Iris pigment epithelial cell (primary cell): ENCODE measurements around a stretch of chr18.

DNA sequence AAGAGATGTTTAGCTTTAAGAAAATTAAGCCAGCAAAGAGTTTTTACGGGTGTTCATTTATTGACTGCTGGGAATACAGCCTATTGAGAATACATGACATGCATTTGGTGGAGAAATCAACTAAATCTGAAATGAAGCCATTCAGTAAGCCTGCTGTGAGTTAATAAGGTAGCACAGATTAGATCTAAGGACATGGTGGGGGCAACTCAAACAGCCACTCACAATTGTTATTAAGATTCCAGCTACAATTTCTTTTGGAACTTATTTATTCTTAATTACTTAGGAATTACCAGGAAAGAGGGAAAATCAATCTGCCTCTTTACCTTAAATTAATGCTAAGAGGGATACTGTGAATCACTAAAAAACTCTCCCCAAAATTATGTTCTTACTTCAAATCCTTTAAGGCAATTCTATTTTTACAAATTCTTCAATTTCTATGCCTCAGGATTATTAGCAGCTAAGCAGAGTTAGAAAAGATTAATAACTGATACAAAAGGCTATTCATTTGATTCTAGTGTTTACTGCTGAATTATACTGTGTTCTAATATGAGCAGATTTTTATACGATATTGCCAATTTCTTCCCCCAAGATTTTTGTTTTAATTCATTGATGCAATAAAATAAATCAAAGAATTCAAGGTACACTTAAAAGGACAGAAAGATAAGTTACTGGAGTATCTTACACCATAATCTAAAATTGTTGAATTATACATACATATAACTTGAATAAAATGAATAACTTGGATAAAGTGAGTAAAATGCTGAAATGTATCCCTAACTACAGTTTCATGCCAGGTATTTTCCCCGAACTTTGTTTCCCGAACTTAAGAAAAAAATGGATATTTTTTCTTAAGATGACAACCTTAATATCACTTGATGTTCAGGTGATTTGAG is 14.4 kb upstream of the FECH start:
- RRBS: no CpG with 5 or more reads among the region's 4 CpGs

DNA sequence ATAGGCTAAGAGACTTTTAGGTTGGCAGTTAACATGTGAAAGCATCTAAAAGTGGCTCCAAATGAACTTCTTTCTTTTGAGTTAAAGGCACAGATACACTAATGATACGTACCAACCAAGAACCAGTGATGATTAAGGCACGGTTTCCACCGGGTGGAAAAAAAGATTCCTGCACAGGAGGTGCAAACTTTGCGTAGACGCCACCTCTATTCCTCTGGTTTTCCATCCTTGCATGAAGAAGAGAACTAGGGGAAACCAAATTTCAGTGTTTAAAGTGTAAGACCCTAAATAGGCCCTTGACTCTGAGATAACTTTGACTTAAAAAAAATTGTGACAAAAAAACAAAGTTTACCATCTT is 40.7 kb upstream of the NARS1 start:
- RRBS: no CpG with 5 or more reads among the region's 5 CpGs

GRCh38 chr18:57693780-57694787 is 72.4 kb upstream of the NARS1 start:
- RRBS: no CpG with 5 or more reads among the region's 9 CpGs

DNA sequence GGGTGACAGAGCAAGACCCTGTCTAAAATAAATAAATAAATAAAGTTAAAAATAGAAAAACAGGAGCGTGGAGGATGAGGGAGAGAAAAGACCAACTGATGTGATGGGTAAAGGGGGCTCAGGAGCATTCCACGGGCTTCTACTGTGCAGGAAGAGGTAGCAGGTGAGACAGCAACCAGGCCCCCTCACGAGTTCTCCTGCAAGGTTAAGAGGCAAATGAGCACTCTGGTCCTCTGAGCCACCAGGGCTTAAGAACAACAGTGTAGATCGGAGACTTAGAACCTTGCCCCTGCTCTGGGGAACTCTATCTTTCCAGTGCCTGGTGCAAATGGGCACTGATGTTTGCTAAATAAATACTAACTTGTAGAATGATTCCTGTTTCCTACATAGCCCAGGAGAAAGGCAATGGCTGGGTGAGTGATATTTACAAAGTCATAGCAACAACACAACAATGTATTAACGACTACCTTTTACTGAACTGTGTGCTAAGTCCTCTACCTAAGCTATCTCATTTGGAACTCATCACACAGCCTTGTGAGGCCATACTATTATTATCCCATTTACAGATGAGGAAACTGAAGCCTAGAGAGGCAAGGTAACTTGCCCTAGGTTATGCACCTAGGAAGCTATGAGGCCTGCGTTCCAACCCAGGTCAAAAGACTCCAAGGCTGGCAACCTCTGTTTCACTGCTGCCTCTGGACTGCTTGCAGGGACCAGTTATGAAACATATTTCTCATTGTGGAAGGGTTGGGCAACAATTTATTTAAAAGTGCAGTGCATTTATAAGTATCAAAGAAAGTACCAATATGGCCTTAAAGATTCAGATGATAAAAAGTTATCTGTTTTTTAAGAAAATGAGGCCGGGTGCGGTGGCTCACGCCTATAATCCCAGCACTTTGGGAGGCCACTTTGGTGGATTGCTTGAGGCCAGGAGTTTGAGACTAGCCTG is 4.3 kb downstream of the ATP8B1 start:
- RRBS: no CpG with 5 or more reads among the region's 9 CpGs

GRCh38 chr18:57806739-57807332 is 3.7 kb upstream of the ATP8B1 start:
- RRBS: no CpG with 5 or more reads among the region's 3 CpGs

GRCh38 chr18:57915896-57916507 is 112.9 kb upstream of the ATP8B1 start:
- RRBS: no CpG with 5 or more reads among the region's 3 CpGs

- RRBS: 3% methylated on average over 25 of the region's 43 CpGs
Measured at GRCh38 chr18:58043832-58044183, 218 bp upstream of the NEDD4L start.

DNA sequence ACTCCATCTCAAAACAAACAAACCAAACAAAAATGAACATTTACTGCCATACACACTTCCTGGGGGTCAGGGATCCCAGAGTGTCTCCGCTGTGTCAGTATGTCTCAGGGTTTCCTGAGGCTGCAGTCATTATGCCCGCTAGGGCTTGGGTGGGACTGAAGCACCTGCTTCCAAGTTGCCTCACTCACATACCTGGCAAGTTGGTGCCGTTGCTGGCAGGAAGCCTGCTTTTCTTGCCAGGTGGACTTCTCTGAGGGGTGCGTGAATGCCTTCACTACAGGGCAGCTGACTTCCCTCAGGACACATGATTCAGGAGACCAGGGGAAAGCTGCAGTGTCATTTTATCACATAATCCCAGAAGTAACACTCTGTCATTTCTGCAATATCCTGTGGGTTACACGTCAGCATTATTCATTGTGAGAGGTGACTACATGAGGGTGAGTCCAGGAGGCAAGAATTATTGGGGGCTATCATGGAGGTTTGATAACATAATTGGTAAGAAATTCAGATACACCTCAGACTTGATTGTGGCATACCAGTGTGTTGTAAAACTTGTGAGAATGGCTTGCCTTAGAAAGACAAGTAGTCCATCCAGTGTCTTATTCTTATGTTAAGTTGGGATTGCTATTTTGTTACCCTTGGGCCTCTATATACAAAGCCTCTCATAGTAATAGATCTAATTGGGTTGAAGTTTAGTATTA is 44.0 kb downstream of the NEDD4L start:
- RRBS: no CpG with 5 or more reads among the region's 5 CpGs

DNA sequence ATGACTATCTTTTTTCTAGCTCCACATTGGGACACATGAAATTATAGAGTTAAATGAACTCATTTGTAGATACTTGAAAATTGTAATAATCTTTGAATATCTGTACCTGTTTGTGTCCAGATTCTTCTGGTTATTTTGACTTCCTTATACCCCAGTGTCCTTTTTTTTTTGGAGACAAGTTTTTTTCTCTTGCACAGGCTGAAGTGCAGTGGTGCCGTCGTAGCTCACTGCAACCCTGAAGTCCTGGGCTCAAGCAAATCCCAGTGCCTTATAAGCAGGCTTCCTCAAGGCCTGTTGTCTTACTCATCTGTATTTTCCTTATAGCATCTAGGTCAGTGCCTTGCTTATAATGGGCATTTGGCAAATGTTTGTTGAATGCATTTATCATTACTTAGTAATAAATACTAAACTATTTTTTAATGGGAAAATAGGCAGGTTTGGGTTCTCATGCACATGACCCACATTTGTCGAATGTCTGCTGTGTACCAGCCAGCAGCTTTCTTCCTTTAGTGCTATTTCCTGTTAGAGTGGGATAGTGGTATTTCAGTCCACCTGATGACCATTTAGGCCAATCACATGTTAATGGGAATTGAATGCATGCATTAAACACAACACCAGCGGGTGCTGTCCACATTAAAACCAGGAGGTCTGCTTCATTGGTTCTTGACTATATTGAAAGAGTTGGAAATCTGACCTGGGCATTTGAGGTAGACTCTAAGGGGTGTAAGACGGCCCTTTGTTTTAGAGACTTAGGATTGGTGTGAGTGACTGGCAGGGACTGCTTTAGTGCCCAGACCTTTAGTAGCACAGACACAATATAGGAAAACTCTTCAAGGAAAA is 55.2 kb downstream of the NEDD4L start:
- RRBS: no CpG with 5 or more reads among the region's 5 CpGs

DNA sequence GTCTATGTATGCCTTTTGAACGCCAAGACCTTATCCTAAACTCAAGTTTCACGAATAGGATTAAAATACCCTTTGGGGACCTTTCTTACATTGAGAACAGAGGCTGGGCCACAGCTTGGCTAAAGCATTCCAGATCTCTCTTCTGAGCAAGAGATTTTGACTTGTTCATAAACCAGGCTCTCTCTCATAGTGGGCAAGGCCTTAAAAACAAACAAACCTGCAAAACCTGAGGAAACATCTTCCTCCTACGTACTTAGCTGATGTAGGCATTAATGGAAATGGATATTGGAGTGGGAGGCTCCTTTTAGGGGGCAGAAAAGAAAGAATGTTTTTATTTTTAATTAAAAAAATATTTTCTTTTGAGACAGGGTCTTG is 56.4 kb downstream of the NEDD4L start:
- RRBS: no CpG with 5 or more reads among the region's 3 CpGs

GRCh38 chr18:58101080-58101752 is 57.2 kb downstream of the NEDD4L start:
- RRBS: no CpG with 5 or more reads among the region's 12 CpGs

DNA sequence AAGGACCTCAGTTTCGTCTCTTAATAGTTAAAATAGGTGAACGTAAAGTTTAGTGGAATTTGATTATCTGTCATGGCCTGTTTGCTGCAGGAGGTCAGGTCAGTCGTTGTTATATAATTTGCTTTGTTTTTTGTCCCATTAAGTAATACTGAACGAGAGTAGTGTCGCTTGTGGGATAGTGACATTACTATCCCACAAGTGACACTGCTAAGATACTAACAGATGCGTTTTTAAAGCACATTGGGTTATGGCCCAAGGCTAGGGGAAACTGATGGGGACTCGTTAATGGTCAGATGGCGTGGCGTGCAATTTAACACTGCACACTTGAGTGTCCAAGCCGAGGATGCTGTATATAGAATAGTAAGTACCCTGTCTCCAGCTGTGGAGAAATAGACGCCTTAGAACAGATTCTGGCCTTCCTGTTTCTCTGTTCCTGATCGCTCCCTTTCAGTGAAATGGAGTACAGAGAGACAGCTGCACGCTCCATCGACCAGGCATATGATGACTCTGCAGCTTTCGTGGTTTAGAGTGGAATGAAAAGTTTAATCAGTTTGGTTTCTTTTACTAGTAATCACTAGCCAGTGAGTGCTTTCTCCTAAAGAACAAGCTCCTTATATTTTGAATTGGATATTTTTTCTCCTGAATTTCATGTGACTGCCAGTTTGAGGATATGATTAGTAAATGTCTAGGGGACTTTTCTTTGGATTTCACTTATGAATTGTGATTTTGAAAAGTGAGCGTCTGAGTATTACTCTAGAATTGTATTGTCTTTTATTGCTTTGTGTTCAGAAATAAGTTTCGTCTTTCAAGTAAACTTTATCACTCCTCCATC is 213.4 kb downstream of the NEDD4L start:
- RRBS: no CpG with 5 or more reads among the region's 17 CpGs

DNA sequence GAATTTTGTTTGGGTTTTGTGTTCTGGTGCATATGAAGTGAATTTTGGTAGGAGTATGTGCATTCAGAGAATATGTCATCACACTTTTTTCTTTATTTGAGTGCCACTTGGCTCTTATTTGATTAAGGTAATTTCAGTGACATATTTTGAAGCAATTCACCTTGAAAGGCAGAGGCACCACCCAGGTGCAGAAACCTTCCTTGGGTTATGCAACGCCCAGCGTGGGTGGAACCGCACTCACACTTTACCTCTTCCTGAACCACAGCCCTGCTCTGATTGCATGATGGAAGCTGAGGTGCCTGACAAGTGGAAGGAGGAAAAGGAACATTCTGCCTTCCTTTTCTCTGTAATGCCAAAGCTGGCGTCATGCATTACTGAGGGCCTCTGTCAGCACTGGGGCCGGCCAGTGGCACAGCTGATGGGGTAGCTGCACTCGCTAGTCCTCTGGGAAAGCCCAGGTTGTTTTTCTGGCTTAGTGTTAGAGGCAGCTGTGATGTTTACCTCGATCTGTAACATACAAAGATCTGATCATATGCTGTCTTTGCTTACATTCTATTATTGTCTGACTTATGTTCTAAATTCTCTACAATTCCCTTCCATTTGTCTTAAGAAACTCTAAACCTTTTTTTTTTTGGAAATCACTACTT is 266.5 kb downstream of the NEDD4L start:
- RRBS: no CpG with 5 or more reads among the region's 7 CpGs

DNA sequence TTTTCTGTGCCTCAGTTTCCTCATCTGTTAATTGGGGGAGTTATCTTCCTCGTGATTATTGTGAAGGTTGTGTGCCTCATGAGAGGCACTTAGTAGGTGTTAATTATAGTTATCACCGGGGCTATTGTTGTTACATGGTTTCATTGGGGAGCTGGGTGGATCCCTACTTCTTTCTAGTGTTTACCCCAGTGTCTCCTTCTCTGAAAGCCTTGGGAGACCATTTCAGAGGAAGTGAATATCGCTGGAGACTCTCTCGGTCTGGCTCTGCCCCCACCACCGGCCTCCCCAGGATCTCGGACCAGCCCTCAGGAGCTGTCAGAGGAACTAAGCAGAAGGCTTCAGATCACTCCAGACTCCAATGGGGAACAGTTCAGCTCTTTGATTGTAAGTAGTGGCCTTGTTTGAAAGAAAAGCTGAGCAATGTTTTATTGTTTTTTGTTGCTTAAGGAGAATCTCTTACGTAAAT is 286.5 kb downstream of the NEDD4L start:
- RRBS: no CpG with 5 or more reads among the region's 7 CpGs

DNA sequence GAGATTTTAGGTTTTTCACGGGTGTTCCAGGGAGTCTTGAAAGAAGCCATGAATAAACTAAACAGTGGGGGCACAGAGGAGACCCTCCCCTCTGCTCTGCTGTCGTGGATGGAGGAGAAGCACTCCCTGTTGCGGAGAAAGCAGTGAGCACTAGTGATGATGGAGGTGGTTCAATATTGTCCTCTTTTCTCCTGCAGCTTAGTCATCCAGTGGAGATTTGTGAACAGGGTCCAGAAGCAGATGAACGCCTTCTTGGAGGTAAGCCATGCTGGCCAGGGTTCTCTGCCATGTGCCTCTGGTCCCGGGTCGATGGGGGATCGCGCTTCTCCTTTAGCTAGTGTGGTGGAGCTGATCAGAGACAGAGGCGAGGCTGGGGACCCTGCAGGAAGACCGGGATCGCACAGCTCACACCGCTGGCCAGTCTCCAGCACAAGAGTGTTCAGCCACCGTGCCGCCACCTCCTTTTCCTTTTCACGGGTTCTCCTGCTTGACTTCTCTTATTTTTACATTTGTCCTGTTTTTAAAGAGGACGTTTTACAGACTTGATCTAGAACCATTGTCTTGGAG is 243.5 kb downstream of the ALPK2 start:
- RRBS: 92% methylated on average over 6 of the region's 16 CpGs

GRCh38 chr18:58402052-58402821 is 226.7 kb downstream of the ALPK2 start:
- RRBS: no CpG with 5 or more reads among the region's 16 CpGs

- RRBS: no CpG with 5 or more reads among the region's 7 CpGs
Measured at GRCh38 chr18:58407109-58407688, 221.7 kb downstream of the ALPK2 start.

DNA sequence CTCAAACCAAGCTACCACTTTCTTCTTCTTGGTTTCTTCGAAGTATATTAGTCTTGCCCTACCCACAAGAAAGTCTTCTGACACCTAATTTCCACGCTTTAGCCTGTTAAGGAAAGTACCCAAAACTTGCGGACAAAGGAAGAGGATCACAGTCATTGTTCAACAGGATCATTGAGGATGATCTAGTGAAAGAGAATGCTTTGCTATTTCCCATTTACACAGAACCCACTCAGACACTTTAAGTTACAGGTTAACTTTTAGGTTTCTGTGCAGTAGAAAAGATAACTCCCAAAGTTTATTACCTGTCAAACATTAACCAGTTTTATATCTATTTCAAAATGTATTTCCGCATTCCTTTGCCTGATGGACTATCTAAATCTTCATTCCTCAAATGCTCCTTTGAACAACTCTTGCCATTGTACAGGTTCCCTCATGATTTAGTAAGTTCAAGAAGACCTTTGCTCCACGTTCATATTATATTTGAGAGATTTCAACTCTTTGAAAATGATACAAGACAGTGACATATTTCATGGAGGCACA is 102.1 kb downstream of the ALPK2 start:
- RRBS: no CpG with 5 or more reads among the region's 5 CpGs

GRCh38 chr18:58538500-58539146 is 90.3 kb downstream of the ALPK2 start:
- RRBS: no CpG with 5 or more reads among the region's 5 CpGs

GRCh38 chr18:58567031-58568242 is 61.5 kb downstream of the ALPK2 start:
- RRBS: no CpG with 5 or more reads among the region's 21 CpGs